ENCODE measurements around a stretch of chr5.

- PRO-cap = no peak
Measured at GRCh38 chr5:74576798-74577501, 63.6 kb downstream of the ENC1 start.

DNA sequence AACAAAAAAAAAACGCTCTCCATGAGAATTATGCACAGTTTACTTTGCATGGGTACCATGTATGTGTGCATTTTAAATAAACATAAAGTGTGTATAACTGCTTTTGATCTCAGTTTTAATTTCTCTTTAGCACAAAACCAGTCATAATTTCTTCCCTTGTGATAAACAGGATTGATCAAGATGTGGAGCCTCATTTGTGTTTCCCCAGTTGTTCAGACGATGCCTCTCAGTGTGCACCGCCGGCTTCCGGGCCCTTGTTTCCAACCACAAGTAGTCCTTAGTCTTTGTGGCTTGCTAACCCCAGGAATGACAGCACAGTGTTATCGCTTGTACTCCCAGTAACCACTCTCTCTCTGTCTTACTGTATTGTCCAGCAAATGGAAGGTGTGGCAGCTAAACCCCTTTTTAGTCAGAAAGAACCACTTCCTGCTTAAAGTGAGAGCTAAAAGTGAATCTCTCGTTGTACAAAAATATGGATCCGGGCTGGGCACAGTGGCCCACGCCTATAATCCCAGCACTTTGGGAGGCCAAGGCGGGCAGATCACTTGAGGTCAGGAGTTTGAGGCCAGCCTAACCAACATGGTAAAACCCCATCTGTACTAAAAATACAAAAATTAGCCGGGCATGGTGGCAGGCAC, 61.4 kb downstream of the ENC1 start:
- PRO-cap = no peak

- PRO-cap = unidirectional peak, plus-strand start at chr5:74589406
Measured at GRCh38 chr5:74589305-74590090, 51.0 kb downstream of the ENC1 start.

DNA sequence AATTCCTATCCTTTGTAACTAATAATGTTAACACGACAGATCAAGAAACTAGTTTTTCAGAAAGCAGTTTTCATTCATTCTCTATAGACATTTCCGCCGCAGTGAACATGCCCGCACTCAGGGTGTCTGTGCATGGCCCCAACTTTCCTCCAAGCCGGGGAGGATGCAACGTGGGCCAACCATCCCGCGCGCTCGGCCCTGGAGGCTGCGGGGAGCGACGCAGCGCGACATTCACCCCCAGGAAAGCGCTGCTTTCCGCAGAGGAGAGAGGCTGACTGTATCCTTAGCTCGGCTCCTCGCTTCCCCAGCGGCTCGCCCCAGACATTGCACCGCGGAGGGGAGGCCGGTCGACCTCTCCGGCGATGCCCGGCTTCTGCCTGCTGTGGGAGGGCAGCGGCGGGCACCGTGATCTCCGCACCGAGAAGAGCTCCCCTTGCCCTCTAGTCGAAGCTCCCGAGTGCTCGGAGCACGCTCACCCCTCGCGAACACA, 737 bp downstream of the ENC1 start:
- PRO-cap = bidirectional peak, plus-strand start at position 240 of the sequence, minus-strand start outside the sequence

DNA sequence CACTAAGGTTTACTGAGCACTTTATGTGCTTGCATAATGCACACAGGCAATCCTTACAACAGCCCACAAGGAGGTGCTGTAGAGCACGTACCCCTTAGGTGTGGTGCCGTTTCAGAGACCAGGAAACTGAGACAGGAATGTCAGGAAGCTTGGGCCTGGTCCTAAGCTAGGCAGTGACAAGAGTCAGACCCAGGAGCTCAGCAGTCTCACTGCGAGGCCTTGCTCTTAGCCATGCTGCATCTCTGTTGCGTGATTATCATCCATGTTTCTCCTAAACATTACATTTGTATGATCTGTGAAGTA, 2.5 kb downstream of the GCNT4 start:
- PRO-cap = no peak

GRCh38 chr5:75053479-75053626, 995 bp upstream of the GCNT4 start:
- PRO-cap = no peak

GRCh38 chr5:75277480-75277994, 40.9 kb upstream of the ANKRD31 start:
- PRO-cap = no peak

GRCh38 chr5:75357609-75358259, 20.7 kb downstream of the HMGCR start:
- PRO-cap = no peak

- PRO-cap = no peak
Measured at GRCh38 chr5:75358260-75358963, 21.4 kb downstream of the HMGCR start.

GRCh38 chr5:75358964-75359792, 22.2 kb downstream of the HMGCR start:
- PRO-cap = no peak

- PRO-cap = no peak
Measured at GRCh38 chr5:75668576-75669790, 48.3 kb downstream of the POC5 start.

- PRO-cap = no peak
Measured at GRCh38 chr5:76325694-76326407, 77.2 kb upstream of the IQGAP2 start.

DNA sequence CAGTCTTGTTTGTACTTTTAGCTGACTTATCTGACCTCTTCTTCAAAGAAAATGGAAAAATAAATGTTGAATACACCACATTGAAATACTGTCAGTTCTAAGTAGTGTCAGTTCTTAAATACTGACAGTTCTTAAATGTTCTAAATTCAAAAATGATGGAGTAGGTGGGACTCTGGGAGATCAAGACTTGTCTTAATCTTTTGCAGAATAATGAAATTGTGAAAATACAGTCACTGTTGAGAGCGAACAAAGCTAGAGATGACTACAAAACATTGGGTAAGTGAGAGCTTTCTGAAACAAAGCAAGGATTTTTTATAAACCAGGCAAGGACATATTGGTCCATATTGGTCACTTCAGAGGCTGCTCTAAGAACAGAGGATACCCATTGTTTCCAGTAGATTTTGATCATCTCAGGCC, 31.5 kb upstream of the F2RL2 start:
- PRO-cap = no peak

GRCh38 chr5:76801711-76802308, 17.0 kb upstream of the F2RL1 start:
- PRO-cap = no peak

- PRO-cap = no peak
Measured at GRCh38 chr5:76804206-76804889, 14.5 kb upstream of the F2RL1 start.

DNA sequence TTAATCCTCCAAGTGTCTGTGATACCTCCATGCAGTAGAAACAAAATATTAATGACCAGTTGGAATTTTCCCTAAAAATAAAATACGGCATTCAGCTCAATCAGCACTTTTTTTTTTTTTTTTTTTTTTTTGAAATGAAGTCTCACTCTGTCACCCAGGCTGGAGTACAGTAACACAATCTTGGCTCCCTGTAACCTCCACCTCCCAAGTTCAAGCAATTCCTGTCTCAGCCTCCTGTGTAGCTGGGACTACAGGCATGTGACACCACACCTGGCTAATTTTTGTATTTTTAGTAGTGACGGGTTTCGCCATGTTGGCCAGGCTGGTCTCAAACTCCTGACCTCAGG, 48.4 kb downstream of the WDR41 start:
- PRO-cap = no peak

- PRO-cap = no peak
Measured at GRCh38 chr5:77490971-77491628, 1.0 kb downstream of the WDR41 start.

GRCh38 chr5:78527026-78527939, 121.3 kb downstream of the LHFPL2 start:
- PRO-cap = no peak

- PRO-cap = no peak
Measured at GRCh38 chr5:78644395-78645262, 3.9 kb downstream of the LHFPL2 start.

- PRO-cap = bidirectional peak, plus-strand start at chr5:78647674, minus-strand start at chr5:78647604
Measured at GRCh38 chr5:78646985-78647830, 1.4 kb downstream of the LHFPL2 start.

All from jejunum (tissue), 1 donor.